Astrocyte (in vitro differentiated cells and primary cell): ENCODE data around the genes EVPL, GALR2 and SRSF2.

- PRO-cap: no peak
- RRBS, 2 experiments: no CpG with 5 or more reads among the region's 10 CpGs
Measured at GRCh38 chr17:76003111-76003664, 2.5 kb downstream of the CDK3 start.

- PRO-cap: no peak
- RRBS, 2 experiments: no CpG with 5 or more reads among the region's 37 CpGs
Measured at GRCh38 chr17:76026823-76027872, at the start of gene EVPL. EVPL (minus strand) TSS chr17:76027306.

- PRO-cap: no peak
- RRBS, 2 experiments: 2 to 3% methylated on average over 22 to 35 of the region's 57 CpGs
Measured at GRCh38 chr17:76074434-76074933, at the start of gene GALR2. GALR2 (plus strand) TSS chr17:76074781.

DNA sequence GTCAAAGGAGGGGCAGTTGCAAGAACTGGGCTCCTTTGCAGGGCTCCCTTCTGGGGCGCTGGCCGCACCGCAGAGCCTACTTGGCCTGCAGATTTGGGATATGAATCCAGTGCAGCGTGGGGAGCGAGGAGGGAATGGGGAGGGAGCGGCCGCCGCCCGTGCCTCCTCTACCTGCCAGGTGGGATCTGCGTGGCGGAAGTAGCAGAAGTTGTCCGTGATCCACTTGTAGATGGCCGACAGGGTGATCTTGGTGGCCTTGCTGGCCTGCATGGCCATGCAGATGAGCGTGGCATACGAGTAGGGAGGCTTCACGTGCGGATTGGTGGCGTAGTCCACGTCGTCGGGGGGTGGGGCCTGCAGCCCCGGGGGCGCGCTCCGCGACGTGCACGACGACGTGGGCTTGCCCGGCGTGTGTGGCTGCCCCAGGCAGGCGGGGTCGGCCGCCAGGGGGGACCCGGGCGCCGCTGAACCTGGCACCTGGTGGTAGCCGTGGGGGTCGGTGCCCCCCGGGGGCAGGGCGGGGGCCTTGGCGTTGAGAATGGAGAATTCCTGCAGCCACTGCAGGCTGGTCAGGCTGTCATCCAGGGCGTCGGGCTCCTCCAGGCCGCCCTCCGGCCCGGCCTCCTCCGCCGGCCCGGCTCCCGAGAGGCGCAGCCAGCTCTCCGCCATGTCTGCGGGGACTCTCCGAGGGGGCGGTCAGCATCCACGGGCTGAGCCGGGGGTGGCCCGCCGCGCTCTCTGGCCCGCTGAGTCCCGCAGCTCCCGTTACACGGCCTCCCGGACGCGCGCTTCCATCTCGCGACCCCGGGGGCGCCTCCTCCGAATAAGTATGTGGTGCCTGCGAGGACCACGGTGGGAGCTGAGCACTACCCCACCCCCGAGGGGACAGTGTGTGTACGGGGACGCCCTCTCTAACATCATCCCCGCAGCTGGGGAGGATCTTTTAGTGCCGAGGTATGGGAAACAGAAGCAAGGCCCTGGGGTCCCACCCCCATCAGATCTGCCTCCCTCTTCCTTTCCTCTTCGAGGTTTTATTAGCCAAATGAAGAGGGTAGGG lies 990 bp downstream of the FOXJ1 start:
- PRO-cap: no peak
- RRBS, 2 experiments: 14 to 29% methylated on average over 36 to 42 of the region's 83 CpGs

DNA sequence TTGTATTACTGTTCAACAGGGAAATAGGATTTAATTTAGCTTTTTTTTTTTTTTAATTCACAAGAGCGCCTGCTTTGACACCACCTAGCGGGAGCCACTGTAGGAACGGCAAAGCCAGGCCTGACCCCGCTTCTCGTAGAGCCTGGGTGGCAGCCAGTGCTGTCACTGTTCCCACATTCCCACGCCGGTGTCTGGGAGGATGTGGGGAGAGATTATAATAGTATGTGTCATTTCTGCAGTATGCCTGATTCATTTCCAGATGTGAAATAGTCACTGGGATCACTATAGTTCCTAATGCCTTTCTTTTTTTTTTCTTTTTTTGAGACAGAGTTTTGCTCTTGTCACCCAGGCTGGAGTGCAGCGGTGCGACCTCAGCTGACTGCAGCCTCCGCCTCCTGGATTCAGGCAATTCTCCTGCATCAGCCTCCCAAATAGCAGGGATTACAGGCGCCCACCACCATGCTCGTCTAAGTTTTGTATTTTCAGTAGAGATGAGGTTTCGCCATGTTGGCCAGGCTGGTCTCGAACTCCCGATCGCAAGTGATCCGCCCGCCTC lies 13.7 kb upstream of the SPHK1 start:
- PRO-cap: no peak
- RRBS, 2 experiments: no CpG with 5 or more reads among the region's 18 CpGs

DNA sequence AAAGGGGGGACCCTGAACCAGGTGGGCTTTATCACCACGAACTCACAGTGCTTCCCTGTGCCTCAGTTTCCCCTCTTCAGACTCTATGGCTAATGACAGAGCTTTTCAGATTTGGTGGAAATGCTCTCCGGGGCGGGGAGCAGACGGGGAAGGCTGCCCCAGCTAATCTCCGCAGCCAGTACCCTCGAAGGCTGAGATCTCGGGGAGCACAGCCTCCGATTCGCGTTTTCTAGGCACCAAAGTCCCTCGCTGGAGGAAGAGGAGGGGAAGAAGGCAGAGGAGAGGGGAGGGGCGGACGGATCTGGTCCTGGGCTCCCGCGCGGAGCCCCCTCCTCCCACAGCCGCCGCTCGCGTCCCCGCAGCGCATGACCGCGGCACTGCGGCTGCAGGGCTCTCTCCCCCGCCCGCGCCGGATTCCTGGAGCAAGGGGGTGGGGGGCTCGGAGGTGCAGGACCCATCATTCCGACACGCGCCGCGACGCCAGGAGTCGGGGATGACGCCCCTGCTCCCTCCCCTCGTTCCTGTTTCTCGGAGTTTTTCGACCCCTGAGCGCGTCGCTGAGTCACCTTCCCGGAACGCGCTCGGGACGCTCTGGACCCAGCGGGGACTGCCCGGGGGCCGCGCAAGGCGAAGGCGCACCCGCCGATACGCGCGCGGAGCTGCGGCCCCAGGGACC lies 1.6 kb upstream of the SPHK1 start:
- PRO-cap: no peak
- RRBS, 2 experiments: under 1 to 3% methylated on average over 13 of the region's 62 CpGs

- PRO-cap: no peak
- RRBS, 2 experiments: 93 to 94% methylated on average over 3 of the region's 15 CpGs
Measured at GRCh38 chr17:76396334-76396830, 12.0 kb downstream of the SPHK1 start.

- PRO-cap: no peak
- RRBS, 2 experiments: no CpG with 5 or more reads among the region's 6 CpGs
Measured at GRCh38 chr17:76414642-76415018, 30.2 kb downstream of the SPHK1 start.

DNA sequence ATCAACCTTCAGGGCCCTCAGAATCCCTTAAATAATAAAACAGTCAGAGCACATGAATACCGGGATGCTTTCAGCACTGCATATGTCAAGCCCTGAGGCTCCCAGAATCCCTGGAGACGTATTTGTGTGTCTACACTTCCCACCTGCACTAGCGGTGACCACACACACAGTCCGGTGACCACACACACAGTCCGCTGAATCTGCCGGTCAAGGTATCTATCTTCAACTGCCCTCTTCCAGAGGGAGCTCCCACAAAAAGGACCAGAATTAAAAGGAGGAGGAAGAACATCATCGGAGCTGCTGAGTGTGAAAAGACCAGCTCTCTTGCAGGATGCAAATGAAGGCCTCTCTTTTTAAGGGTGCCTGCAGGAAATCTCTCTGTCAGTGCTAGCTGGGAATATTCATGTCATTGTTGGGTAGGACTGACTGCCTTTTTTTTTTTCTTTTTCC lies 8.1 kb downstream of the UBE2O start:
- PRO-cap: no peak
- RRBS, 2 experiments: 30% methylated on average over 3 of the region's 7 CpGs; no CpG with 5 or more reads in 1 of the 2 experiments

GRCh38 chr17:76569470-76570486 lies 15.9 kb downstream of the ST6GALNAC2 start:
- PRO-cap: no peak
- RRBS, 2 experiments: 0 to 17% methylated on average over 1 of the region's 22 CpGs

GRCh38 chr17:76586632-76587390 lies 1.2 kb upstream of the ST6GALNAC2 start:
- PRO-cap: no peak
- RRBS, 2 experiments: no CpG with 5 or more reads among the region's 17 CpGs

DNA sequence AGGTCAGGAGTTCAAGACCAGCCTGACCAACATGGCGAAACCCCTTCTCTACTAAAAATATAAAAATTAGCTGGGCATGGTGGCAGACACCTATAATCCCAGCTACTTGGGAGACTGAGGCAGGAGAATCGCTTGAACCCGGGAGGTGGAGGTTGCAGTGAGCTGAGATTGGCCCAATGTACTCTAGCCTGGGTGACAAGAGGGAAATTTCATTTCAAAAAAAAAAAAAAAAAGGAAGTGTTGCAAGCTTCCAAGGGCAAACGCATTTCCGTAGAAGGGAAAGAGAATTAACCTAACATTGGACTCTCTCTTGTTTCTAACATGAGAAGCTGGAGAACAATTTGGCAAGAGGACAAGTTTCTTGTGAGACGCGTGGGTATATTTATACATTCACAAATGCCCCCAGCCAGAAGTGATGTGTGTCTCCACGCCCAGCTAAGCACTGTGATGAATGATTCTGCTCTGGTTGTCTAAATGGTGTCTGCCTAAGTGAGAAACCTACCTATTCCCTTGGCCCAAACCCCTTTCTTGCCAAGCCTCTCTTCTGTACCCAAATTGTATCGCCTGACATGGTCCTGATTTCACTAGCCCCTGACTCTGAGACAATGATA lies 14.0 kb upstream of the ST6GALNAC2 start:
- PRO-cap: no peak
- RRBS, 2 experiments: no CpG with 5 or more reads among the region's 9 CpGs

GRCh38 chr17:76631508-76632537 lies 11.7 kb downstream of the ST6GALNAC1 start:
- PRO-cap: no peak
- RRBS, 2 experiments: 54% methylated on average over 2 of the region's 12 CpGs; no CpG with 5 or more reads in 1 of the 2 experiments

GRCh38 chr17:76672381-76672883 lies 28.9 kb upstream of the ST6GALNAC1 start:
- PRO-cap: no peak
- RRBS, 2 experiments: 100% methylated on average over 1 of the region's 12 CpGs; no CpG with 5 or more reads in 1 of the 2 experiments

- PRO-cap: no peak
- RRBS, 2 experiments: no CpG with 5 or more reads among the region's 9 CpGs
Measured at GRCh38 chr17:76681560-76682121, 29.1 kb downstream of the MXRA7 start.

GRCh38 chr17:76685882-76686276 lies 24.9 kb downstream of the MXRA7 start:
- PRO-cap: no peak
- RRBS, 2 experiments: no CpG with 5 or more reads among the region's 7 CpGs

- PRO-cap: no peak
- RRBS, 2 experiments: no CpG with 5 or more reads among the region's 2 CpGs
Measured at GRCh38 chr17:76733786-76734336, 3.3 kb downstream of the SRSF2 start.

- PRO-cap: bidirectional peak, plus-strand start at chr17:76737678, minus-strand start at chr17:76737320
- RRBS, 2 experiments: 3% methylated on average over 10 of the region's 28 CpGs
Measured at GRCh38 chr17:76737223-76737458, at the start of gene SRSF2. SRSF2 (minus strand) TSS chr17:76737331.

- PRO-cap: no peak
- RRBS, 2 experiments: no CpG with 5 or more reads among the region's 4 CpGs
Measured at GRCh38 chr17:76769471-76769953, 31.6 kb downstream of the MFSD11 start.

GRCh38 chr17:76779997-76780443 lies 42.1 kb downstream of the MFSD11 start:
- PRO-cap: no peak
- RRBS, 2 experiments: no CpG with 5 or more reads among the region's 4 CpGs